Urinary bladder (tissue), 3 donors: ENCODE measurements around a stretch of chr19.

DNA sequence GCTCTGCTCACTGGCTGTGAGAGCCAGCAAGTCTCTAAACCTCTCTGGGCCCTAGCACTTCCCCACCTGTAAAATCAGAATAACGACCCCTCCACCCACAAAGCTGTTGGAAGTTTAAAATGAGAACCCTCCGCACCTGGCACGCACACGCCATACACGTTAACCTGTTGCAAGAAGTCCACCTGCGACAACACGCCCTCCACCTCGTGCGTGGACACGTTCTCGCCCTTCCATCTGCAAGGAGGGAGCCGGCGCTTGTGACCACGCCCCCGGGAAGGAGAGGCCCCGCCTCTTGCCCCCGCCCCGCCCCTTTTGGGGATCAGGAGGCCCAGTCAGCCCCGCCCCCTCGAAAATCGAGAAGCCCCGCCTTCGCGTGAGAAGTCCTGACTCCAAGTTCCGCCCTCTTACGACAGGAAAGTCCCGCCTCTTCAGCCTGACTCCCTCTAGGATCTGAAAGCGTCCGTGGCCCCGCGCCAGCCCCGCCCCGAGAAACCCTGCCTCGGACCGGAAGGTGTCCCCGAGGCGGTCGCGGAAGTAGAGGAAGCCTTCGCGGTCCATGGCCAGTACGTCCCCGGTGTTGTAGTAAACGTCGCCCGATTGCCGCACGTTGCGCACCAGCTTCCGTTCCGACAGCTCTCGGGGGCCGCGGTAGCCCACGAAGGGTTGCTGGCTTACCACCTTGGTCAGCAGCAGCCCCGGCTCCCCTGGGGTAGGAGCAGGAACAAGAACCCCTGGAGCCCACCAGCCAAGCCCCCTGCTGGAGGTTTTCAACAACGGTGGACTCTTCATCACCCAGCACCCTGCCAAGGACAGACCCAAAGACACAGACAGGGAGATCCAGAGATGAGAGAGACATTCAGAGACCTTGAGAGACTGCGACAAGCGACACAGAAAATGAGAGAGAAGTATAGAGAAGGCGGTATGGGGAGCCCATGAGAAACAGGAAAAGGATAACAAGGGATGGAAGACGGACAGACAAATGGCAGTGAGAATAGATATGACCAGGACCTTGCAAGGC, 12.5 kb downstream of the SLC27A5 start:
- PRO-cap, result bidirectional peak, plus-strand start at position 585 of the sequence, minus-strand start at position 236 of the sequence
- RAMPAGE, long total RNA, result start-site peak on the minus strand centred at position 253 of the sequence, 51 bp wide, 73 and 25 reads in 2 replicates

GRCh38 chr19:58509803-58510494, 1.8 kb downstream of the SLC27A5 start:
- PRO-cap, result no peak
- RAMPAGE, long total RNA, result no peak

GRCh38 chr19:58563248-58563685, 4.9 kb upstream of the UBE2M start:
- PRO-cap, result unidirectional peak, minus-strand start at chr19:58563349
- RAMPAGE, long total RNA, result no peak